OVCAR3 (cell line): Measurements from ENCODE around the genes NUAK1 and PWP1.

DNA sequence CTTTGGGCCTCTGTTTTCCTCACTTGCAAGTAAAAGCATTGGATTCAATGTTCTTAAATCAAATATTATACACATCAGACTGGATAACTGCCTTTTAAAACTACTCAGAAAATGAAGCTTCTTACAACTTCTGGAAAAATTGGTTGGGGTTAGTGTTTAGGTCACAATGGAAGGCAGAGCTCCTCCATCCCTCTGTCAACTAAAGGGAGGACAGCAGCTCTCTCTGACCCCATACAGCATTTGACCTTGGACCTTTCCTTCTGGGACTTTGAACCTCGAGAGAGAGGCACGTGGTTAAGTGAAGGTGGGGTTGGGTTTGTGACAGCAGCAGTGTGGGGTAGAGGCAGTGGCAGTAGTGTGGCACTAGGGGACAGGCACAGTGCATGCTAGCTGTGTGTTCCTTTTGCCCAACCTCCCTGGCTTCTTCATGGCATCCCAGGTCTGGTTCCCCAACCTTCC lies 9.4 kb upstream of the C12orf75 start:
- RRBS = no CpG with 5 or more reads among the region's 2 CpGs

DNA sequence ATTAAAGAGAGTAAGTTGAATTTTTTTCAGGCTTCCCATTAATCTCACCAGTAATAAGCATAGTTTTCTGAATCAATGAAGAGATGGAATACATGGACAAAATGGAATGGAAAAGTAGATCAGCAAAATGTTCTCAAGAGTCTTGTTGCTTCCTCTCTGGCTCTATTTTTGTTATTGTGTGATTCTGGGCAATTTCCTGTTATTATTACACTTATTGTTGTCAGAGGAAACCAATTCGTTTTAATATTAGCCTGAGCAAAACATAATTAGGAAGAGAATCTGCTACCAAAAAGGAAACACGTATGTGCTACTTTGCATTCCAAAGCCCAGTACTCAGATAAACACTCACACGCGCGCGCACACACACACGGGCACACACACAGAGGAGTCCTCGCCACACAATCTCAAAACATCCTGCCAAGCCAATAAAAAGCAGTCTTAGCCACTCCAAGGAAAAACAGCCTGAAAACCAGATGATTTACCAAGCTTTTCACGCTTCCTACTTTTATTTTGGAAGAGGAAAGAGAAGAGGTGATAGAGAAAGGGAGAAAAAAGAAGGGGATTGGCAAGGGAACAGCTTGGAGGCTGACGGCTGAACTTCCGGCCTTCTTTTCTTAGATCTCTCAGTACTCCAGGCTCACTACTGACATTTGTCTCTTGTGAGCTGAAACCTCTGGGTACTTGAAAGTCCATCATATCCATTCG lies 400.7 kb downstream of the NUAK1 start:
- RRBS = no CpG with 5 or more reads among the region's 12 CpGs

DNA sequence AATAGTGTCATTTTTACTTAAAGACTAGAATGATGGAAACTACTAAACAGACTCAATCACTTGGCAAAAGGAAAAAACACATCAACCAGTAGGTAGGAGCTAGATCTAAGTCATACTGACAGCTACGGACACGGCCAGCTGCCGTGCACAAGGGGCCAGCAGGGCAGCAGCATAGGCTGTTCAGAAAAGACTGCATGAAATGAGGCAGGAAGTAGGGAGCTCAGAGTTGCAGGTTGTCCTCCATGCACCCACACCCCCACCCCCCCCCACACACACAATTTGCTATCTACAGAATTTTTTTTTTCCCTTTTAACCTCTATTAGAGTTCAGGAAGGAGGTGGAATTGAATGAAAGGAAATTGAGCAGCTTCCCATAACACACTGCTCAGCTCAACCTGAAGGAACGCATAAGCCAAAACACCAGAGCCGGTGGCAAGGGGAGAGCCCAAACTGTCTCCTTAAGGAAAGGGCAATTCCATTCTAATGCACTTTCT lies 74.2 kb downstream of the NUAK1 start:
- RRBS = no CpG with 5 or more reads among the region's 5 CpGs

DNA sequence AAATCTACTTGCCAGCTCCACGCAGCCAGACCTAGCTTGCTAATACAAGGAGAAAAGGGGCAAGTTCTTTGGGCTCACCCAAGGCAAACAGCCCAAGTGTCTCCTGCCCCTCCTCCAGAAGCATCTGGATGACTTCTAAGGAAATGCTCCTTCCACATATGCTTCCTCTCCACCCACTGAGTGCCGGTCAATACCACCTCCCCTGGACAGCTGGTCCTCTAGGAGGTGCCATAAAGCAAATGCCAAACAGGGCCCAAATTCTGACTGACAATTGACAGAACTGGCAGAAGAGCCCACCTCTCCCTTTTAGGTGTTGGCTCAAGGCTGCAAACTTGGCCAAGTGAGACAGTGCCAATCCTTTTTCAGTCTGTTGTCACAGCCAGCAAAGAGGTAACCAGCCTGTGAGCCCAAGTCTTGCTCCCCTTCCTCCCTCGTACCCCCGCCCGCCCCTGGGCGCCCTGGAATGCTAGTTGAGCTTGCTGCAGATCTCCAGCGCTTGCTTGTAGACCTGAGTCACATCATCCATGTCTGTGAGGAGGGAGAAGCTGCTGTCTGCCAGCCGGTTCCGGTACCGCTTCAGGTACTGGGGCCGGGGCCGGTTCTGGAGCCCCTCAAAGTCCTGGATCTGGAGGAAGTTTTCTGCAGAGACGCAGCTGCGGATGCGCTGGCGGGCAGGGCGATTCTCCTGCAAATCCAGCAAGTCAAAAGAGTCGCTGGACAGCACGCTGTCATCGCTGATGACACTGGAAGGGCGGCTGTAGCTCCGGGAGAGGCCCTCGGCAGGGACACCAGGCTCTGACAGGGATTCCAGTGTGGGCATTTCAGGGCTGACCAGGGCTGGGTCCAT lies 72.2 kb downstream of the NUAK1 start:
- RRBS = 100% methylated on average over 2 of the region's 23 CpGs

DNA sequence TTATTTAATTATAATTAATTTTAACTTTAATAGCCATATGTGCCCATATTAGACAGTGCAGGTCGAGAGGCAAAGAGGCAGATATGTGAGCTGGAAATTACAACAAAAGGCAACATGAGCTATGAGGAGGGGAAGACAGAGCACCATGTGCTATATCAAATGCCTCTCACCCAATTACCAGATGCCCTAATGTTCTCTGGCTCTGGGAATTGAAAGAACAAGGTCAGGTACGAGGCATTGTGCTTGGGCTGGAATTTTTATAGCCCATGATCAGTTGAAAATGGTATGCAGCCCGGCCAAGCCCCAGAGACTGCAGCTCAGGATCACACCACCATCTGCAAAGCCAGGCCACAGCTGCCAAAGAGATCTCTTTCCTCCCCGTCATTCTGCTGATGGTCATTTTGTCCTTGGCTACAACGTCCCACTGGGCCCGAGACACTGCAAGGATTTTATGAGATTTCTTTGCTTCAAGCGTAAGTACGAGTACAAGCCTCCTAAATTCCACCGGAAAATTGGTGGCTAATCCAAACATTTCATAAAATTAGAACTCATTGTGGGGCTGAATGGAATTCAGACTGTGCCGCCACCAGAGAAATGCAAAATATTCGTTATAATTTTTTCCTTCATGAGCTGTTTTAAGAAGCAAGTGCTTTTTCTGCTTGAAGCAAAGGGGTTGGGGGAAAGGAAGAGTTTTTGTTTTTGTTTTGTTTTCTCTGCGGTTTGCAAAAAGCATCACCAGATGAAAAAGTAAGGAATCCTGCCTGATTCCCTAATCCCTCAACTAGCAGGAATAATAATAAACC lies 15.1 kb downstream of the NUAK1 start:
- RRBS = no CpG with 5 or more reads among the region's 12 CpGs

- RRBS = 8% methylated on average over 11 of the region's 66 CpGs
Measured at GRCh38 chr12:106138421-106139021, at the start of gene NUAK1. NUAK1 (minus strand) TSS chr12:106138954.

DNA sequence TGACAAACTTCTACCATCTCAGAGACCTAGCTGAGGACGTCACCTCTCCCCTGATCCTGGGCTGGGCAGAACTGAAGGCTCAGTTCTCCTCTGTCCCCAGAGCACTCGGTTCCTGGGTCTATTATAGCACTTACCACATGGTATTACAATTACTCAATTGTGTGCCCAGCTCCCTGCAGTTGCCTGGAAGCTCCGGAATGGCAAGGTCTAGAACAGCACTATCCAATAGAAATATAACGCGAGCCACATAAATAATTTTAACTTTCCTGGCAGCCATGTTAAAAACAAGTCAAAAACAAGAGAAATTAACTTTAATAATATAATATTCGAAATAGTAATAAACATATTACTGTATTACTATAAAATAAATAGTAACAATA lies 7.4 kb upstream of the NUAK1 start:
- RRBS = no CpG with 5 or more reads among the region's 6 CpGs

GRCh38 chr12:106147656-106148617 lies 9.2 kb upstream of the NUAK1 start:
- RRBS = 93% methylated on average over 4 of the region's 16 CpGs

- RRBS = 97% methylated on average over 5 of the region's 31 CpGs
Measured at GRCh38 chr12:106239648-106240532, 7.9 kb downstream of the CKAP4 start.

GRCh38 chr12:106248241-106248830 lies 516 bp upstream of the CKAP4 start:
- RRBS = 5% methylated on average over 30 of the region's 44 CpGs

GRCh38 chr12:106288391-106288784 lies 14.1 kb upstream of the TCP11L2 start:
- RRBS = no CpG with 5 or more reads among the region's 5 CpGs

DNA sequence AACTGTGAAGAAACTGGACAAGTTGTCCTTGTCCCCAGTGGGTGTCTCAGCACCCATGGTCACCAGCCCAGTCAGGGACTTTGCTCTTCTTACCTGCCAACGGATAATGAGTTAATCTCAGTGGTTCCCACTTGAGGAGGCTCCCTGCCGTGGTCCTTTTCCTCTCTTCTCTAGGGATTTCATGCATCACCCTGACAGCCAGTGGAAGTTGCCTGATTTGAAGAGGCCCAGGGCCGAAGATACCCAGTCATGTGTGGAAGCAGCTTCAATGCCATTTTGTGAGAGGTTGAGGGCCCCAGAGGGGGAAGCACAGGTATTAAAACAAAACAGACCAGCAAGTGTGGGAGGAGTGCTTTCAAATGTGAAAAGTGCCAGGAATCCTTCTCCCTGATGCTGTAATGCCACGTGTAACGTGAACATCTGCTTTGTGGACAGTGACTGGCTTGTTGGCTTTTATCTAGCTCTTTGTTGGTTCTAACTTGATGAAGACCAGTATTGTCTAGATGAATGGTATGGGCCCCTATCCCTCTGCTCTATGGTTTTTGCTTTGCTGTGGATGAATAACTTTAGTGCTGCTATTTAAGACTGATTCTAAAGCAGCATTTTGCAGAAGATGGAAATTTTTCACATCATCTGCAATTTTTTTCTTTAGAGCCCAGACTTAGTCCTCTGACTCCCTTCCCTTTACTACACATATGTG lies 1.5 kb downstream of the TCP11L2 start:
- RRBS = no CpG with 5 or more reads among the region's 5 CpGs

- RRBS = no CpG with 5 or more reads among the region's 2 CpGs
Measured at GRCh38 chr12:106335609-106336316, 21.8 kb upstream of the POLR3B start.

DNA sequence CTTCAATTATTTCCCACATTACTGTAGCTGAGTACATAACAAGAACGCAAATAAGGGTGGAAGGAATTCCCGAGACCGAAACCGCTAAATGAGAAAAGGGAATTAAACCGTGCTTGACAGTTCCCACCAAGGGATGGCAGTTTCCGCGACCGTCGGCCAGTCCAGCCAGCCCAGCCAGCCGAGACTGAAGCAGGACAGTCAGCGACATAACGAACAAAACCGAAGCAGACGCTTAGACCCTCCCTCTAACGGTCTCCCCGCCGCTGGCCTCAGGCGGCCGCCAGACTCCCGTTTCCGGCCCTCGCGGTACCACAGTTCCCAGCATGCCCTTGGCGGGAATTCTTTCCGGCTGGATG lies 663 bp upstream of the RIC8B start:
- RRBS = 8% methylated on average over 5 of the region's 25 CpGs

- RRBS = no CpG with 5 or more reads among the region's 6 CpGs
Measured at GRCh38 chr12:106999519-106999919, 12.6 kb upstream of the MTERF2 start.

DNA sequence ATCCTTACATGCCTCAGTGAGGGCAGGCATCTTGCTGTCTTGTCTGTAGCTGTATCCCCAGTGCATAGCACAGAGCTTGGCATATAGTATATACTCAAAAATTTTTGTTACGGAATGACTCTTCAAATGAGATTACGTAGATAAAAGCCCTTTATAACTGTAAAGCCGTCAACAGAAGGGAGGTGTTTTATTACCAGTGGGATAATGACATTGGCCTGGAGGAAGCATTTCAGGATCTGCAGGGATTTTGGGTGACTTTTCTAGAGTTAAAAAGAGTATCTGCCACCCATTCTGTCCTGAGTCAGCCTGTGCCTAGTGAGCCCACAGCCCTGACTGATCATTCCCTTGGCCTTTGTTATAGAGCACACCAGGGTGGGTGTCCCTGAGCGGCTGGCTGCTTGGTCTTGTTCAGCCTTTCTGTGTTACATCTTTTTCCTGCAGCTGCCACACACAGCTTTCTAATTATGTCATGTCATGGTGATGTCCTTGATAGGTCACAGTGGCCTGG lies 68.2 kb downstream of the ABTB3 start:
- RRBS = no CpG with 5 or more reads among the region's 4 CpGs

DNA sequence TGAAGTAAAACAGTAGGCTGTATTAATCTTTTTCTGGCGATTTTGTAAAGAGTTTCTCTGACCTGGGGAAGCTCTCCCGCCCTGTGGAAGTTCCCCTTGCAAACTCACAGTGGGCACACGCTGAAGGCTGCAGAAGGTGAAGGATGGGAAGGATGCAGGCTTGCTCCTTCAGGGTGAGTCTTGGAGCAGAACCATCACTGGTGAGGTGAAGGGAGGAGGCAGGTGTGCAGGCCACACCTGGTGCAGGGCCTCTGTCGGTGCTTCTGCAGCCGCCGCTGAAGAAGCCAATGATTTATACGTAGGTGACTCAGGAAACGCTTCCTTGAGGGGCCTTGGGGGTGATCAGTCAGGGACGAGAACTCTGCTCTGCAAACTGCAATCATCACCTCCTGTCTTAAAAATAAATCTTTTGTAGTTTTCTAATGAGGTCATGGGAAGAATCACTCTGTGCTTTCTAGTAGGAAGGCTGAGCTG lies 74.6 kb downstream of the ABTB3 start:
- RRBS = no CpG with 5 or more reads among the region's 9 CpGs

DNA sequence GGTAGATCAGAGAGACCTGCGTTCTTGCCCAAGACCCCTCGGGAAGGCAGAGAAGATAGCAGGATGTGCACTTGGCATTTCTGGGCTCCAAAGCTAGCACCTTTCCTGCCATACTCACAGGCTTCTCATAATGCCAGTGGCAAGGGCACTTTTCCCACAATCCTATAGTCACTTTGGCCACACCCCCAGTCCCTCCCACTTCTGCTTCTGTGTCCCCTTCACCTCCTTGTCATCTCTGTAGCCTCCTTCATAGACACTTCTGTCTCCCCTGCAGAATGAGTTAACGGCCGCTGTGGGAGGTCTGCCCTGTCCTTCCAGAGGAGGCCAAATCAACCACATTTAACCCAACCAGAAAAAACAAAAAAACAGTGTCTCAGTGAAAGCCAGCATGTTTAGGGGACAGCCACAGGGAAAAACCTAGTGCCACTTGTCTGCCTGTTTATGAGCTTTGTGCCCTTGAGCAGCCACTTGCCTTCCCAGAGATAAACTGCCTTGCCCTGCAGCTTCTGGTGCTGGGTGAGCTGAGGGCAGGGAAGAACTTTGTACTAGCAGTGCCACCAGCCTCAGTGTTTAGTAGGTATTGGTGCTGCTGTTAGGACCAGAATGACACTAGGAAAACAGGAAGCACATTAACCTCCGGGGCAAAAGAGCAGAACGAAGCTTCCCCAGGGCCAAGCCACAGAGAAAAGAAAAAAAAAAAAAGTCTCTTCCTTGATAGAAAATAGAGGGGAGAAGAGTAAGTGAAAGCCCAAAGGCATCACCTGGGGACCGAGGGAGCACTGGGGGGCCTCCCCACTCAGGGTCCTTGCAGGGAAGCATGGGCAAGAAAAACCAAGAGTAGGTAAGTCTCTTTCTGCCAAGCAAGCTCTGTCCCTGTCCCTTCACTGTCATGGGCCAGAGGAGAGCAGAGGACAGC lies 174.4 kb downstream of the ABTB3 start:
- RRBS = no CpG with 5 or more reads among the region's 7 CpGs

DNA sequence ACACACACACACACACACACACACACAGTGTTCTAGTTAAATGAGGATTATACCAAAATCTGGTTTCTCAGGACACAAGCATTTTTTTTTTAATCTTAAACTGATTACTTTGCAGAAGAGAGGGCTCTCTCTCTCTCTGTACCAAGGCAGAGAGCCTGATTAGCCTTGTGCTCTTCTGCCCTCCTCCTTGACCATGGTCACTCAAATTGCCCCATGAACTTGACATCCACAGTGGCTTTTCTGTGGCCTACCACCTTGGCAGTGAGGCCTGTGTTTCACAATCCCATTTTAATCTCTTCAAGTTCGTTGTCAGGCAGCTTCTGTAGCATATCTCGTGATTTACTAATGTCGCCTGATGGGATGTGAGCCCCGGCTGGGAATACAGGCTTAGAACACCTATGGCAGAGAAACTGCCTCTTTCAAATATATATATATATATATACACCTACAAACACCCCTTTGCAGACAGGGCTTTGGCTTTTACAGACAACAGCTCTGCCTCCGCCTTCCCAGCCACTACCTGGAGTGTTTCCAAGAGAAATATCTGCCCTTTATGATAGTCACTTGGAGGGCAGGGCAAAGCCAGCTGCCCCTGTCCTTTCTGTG lies 30.7 kb upstream of the PWP1 start:
- RRBS = no CpG with 5 or more reads among the region's 5 CpGs

DNA sequence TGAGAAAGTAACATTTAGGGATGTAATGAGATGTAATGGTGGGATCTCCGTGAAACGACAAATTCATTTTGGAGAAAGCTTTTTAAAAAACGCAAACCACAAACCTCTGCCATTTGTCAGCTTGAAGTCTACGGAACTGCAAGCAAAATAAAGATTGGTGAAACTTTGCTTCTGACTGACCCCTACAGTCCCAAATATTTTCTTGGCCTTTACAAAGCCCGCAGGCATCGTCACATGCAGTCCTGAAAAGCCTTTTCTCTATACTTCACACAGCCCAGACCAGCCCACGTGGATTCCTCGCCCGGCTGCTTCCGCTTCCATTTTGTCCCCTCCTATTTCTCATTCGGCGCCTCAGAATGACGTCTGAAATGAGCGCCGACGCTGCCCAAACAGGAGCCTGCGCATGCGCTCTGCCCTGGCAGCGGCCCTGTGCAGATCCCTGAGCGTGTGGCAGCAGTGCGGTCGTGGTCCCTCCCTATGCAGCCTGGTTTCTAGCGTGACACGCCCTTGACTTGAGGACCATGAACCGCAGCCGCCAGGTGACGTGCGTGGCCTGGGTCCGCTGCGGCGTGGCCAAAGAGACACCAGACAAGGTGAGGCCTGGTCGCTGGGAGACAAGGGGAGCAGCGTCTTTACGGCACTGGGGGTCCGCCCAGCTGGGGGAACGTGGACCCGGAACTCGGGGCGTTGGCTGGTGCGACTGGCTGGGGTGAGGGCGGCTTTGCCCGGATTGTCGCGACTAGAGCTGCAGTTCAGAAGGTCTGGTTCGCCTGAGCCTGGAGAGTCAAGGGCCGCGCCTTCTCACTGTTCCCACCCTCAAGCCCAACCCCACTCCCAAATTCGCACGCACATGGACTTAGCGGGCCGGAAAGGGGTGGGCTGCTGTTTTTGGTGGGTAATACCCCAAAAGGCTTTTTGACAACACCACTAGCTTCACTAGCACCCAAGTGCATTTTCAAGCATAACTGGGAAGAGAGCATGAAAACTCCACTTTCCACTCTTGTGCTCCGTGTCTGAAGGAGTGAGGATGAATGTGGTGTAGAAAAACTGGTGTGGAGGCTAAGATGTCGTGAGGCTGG lies at the start of gene PWP1:
Gene PWP1 (plus strand): TSS at position 421 of the 1,079 bp plus-strand sequence.
- RRBS = 3% methylated on average over 12 of the region's 53 CpGs